Ureter (tissue), 1 donor: Measurements from ENCODE around the gene ZNF469.

- PRO-cap, result no peak
Measured at GRCh38 chr16:87848025-87848692, 21.1 kb downstream of the SLC7A5 start.

- PRO-cap, result no peak
Measured at GRCh38 chr16:87849582-87850511, 19.5 kb downstream of the SLC7A5 start.

DNA sequence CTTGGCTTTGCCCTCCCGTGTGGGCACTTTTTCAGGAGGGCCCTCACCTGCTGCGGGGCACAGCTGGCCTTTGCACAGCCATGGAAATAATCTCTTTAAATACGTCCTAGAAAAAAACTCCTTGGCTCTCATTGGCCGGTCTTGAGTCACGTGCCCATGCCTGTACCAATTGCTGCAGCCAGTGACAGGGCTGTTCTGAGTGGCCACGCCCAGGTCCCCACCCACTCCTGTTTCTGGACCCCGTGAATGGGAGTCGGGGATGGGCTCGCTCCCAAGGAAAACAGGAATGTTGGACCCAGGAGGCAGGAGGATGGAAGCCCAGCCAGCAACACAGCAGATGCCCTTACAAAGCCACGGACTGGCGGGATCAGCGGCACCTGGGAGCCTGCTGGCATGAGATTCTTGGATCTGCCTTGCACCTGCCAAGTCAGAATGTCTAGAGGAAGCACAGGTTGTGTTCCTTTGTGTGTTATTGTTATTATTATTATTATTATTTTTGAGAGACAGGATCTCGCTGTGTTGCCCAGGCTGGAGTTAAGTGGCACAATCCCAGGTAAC is 14.9 kb downstream of the CA5A start:
- PRO-cap, result no peak

- PRO-cap, result no peak
Measured at GRCh38 chr16:87953892-87955166, 3.1 kb downstream of the BANP start.

DNA sequence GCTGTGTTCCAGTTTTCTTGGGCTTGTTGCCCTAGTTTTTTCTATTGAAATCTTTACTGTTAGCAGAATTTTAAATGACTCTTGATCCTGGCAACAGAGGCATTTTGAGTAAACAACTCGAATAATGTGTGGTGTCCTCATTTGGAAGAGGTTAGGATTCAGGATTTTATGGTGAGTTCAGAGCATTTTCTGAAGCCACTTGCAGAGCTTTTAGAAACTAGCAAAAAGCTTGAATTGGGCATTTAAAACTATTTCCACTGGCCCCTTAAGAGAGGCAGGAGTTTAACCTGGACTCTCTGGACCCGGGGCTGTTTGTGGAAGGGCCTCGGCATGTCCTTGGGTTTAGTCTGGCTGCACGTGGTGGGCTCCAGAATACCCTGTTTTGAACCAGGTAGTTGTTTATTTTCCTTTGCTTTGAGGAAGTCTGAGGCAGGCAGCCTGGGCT is 15.2 kb downstream of the BANP start:
- PRO-cap, result no peak

DNA sequence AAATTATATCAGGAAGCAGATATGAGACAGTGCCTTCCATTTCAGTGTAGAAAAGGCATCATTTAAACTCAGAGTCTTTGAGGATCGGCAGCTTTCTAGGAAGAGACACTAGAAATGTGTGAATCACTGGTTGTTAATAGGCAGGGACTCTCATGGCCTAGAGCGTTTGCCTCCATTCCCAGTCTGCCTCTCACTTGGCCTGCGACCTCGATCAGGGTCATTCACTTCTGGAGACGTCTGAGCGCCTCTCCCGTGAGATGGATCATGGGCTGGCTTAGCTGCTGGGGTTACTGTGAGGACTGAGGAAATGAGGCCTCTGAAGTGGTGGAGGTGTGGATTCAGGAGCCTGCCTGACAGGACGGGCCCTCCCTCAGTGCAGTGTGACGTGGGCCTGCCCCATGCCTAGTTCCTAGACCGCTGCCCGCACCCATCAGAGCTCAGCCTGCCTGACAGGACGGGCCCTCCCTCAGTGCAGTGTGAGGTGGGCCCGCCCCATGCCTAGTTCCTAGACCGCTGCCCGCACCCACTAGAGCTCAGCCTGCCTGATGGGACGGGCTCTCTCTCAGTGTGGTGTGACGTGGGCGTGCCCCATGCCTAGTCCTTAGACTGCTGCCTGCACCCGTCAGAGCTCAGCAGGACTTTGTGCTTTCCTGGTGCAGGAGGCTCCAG is 61.9 kb downstream of the BANP start:
- PRO-cap, result no peak

- PRO-cap, result no peak
Measured at GRCh38 chr16:88232333-88233249, 150.2 kb upstream of the ZNF469 start.

DNA sequence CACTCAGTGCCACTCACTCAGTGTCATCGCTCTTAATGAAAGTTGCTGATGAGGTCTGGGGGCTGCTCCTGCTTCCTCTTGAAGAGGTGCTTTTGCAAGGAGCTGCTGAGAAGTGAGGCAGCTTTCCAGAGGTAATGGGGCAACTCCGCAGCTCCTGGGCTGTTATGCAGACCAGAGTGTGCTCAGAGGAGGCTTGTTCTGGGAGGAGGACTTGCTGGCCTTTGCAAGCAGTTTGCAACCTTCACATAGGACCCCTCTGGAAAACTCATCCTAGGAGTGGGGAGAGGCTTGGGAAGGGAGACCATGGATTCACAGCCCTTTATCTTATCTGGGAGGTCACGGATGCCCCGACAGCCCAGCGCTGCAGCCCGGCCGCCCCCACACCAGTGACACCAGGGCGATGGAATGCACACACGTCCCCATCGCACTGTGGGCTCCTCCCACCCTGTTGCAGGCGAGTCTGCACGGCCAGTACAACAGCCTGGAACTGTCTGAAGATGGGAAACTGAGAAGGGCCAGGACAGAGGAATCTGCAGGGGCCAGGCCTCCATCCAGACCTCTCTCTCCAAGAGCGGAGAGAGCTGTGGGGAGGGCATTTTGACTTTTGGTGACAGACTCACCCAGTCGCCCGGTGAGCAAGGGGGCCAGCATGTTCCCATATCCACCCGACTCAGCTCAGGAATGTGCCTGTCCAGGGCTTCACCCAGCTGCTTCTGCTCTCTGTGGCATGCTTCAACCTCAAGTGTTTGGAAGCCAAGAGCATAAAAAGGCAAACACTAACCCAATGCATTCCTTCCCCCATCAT is 78.7 kb upstream of the ZNF469 start:
- PRO-cap, result bidirectional peak, plus-strand start at position 484 of the sequence, minus-strand start at position 388 of the sequence

DNA sequence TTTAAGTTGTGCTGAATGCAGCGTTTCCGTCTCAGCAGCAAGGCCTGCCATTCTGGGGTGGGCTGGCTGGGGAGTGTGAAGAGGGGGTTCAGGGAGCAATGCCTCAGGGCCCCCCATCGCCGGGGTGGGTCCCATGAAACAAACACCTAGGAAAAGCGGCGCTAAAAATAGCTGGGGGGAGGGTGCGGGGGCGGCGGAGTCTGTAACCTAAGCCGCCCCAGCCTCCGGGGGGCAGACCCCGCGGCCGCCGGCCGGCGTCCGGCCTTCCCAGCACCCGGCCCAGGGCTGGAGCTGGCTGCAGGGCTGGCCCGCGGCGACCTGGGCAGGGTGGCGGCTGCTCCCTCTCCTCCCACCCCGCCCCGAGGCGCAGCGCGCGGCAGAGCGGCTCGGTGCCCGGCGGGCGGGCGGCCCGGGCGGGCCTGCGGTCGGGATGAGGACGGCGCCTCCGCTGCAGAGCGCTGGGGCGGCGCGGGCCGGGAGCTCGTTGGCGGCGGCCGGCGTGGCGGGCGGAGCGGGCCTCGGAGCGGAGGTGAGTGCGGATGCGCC is at the start of gene ZNF469:
Gene ZNF469 (plus strand): TSS at position 234 of the 546 bp plus-strand sequence.
- PRO-cap, result unidirectional peak, plus-strand start at position 234 of the sequence; unidirectional peak, plus-strand start at position 403 of the sequence

- PRO-cap, result unidirectional peak, plus-strand start at chr16:88430362
Measured at GRCh38 chr16:88429614-88430493, 23.2 kb upstream of the ZFPM1 start.

DNA sequence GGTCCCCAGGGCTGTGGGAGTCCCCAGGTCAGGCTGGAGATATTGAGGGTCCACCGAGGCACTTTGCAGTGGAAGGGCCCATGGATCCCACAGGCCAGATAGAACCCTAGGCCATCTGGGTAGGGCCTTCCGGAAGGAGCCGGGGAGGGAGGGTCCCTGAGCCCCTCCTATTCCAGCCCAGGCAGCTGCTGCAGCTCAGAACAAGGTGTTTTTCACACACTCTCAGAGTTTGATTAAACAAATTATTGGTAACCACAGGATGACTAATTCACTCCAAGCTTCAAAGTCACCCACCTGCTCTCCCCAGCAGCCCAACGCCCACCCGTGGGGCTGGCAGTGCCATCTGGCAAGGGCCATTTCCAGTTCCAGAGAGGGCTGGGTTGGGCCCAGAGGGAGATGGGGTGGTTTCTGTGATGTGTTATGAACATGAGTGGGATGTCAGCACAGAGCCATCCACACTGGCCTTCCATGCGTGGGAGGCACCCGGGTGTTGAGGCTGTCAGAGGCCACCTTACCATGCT is 3.8 kb downstream of the ZFPM1 start:
- PRO-cap, result no peak

GRCh38 chr16:88500319-88500886 is 47.3 kb downstream of the ZFPM1 start:
- PRO-cap, result no peak

DNA sequence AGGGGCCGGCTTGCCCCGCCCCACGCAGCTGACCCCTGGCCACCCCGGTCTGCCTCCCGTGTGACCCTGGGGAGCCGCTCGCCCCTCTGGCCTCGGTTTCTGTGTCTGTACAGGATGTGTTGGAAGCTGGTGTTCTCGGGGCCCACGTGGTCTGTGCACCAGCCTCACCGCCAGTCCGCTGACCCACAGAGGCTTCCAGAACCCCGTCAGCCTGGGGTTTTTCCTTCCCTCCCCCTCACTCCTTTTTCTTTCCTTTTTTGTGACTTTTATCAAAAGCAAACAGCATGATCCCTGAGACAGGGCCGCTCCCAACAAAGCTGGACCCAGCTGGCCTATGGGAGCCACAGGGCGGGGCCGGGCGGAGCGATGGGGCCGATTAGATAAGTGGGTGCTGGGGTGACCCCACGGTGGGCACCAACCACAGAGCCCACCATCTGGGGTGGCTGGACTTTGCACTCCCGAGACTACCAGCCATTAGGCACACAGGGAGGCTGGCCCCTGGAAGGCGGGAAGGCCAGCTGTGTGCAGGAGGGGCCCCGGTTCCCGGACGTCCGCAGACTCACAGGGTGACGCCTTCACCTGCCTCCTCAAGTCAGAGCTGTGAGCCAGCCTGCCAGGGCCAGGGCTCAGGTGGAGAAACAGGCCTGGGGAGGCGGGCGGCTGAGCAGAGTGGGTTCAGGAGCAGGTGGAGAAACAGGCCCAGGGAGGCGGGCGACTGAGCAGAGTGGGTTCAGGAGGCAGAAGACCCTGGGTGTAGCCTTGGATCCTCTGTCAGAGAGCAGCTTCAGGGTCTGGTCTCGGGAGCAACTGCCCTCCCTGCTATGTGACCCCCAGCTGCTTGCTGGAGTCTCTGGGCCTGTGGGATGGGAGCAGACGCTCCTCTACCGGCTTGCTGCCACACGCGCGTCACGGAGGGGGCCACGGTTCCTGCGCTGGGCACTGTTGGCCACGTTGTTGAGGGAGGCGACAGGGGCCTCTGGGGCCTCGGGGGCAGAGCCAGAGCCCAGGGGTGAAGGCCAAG is 56.2 kb downstream of the ZFPM1 start:
- PRO-cap, result no peak

DNA sequence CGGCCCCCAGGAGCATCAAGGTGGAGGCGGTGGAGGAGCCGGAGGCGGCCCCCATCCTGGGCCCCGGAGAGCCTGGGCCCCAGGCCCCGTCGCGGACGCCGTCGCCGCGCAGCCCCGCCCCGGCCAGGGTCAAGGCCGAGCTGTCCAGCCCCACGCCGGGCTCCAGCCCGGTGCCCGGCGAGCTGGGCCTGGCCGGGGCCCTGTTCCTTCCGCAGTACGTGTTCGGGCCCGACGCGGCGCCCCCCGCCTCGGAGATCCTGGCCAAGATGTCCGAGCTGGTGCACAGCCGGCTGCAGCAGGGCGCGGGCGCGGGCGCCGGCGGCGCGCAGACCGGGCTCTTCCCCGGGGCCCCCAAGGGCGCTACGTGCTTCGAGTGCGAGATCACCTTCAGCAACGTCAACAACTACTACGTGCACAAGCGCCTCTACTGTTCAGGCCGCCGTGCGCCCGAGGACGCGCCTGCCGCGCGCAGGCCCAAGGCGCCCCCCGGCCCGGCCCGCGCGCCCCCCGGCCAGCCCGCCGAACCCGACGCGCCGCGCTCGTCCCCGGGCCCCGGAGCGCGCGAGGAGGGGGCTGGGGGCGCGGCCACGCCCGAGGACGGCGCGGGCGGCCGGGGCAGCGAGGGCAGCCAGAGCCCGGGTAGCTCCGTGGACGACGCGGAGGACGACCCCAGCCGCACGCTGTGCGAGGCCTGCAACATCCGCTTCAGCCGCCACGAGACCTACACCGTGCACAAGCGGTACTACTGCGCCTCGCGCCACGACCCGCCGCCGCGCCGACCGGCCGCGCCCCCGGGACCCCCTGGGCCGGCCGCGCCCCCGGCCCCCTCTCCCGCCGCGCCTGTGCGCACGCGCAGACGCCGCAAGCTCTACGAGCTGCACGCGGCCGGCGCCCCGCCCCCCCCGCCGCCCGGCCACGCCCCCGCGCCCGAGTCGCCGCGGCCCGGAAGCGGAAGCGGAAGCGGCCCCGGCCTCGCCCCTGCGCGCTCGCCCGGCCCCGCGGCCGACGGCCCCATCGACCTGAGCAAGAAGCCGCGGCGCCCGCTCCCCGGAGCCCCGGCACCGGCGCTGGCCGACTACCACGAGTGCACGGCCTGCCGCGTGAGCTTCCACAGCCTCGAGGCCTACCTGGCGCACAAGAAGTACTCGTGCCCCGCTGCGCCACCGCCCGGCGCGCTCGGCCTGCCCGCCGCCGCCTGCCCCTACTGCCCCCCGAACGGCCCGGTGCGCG is 36.5 kb upstream of the ZC3H18 start:
- PRO-cap, result bidirectional peak, plus-strand start at position 975 of the sequence, minus-strand start at position 844 of the sequence

DNA sequence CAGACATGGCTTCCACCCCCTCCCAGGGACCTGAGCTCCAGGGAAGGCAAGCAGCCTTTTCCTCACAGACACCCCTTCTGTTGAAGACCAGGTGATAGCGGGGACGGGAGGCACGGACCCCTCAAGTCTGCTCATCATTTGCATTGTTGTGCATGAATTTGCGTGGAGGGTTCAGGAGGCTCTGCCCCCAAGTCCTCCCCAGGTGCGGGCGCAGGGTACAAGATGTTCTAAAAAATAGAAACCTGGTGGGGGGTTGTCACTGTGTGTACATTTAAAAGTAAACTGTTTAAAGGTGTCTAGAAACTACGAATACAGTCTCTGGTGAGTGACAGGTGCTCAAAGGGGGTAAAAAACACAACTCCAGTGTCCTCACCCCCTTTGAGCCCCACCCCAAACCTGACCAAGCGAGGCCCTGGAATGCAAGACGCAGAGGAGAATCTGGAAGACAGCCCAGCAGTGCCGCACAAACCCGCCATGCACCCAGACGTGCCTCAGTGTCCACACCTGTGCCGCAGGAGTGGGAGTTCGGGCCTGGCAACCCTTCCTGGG is 33.4 kb upstream of the ZC3H18 start:
- PRO-cap, result no peak

DNA sequence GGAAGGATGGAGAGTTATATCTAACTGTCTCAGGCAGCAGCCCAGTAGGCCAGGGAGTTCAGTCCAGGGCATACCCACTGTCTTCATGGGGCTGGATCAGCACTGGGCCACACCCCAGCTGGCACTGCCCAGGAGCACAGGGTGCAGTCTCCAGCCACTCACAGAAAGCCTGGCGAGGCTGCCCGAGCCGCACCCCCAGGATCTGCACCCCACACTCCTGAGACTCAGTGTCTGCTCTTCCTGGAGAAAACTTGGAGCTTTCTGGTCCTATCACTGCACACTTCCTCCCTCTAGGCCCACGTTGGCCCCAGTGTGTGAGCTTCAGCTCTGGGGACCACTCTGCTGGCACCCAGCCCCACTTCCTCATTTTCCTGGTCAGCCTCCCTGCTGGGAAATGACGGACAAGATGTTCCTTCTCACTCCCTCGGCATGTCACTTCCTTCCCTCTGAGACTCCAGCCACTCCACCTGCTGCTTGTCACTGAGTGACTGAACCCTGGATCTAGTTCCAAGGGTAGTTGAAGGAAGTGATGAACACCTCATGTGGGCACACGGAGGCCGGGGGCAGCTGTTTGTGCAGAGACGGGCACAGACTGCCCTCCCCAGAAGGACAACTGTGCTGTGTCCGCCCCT is 28.9 kb downstream of the ZC3H18 start:
- PRO-cap, result no peak

DNA sequence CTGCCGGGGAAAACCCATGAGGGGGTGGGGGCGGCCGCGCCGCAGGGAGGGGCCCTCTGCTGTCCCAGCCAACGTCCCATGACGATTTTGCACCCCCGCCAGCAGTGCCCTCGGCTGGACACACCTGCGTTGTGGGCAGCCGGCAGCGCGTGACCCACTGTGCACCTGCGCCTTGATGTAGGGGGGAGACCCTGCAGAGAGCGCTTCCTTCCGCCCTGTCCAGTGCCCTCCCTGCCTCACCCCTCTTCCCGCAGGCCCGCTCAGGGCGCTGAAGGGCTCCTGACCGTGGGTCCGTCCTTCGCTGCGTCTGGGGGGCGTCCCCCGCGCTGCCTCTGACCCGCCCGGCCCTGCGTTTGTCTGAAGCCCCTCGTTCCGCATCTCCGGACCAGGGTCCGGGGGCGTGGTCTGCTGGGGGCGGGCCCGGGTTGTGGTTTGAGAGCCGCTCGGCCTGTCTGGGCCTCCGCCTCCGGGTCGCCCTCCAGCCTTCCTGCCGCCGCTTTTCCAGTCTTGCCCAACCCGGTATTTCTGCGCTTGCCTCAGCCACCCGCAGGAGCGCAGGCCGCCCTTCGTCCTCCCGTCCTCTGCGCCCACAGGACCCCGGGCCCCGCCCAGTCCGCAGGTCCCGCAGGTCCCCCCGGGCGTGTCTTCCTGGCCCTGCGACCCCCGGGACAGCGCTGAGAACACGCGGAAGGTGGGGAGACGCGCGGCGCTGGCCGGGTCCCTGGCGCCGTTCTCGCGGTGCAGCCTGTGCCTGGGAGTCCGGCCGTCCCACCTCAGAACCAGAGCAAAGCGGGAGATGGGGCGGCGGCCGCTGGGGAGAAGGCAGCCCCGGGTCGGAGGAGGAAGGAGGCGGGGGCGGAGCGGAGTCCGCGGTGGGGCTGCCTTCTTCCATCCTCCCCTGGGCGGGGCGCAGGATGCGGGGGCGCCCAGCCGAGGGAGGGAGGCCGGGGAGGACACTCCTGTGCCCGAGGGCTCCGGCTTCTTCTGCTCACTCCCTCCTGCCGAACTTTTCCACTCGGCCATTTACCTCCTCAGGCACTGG is 4.0 kb upstream of the IL17C start:
- PRO-cap, result bidirectional peak, plus-strand start at position 929 of the sequence, minus-strand start at position 732 of the sequence

DNA sequence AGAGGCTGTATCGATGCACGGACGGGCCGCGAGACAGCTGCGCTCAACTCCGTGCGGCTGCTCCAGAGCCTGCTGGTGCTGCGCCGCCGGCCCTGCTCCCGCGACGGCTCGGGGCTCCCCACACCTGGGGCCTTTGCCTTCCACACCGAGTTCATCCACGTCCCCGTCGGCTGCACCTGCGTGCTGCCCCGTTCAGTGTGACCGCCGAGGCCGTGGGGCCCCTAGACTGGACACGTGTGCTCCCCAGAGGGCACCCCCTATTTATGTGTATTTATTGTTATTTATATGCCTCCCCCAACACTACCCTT is 1.5 kb downstream of the IL17C start:
- PRO-cap, result no peak

GRCh38 chr16:88641924-88642582 is 3.7 kb downstream of the IL17C start:
- PRO-cap, result no peak

DNA sequence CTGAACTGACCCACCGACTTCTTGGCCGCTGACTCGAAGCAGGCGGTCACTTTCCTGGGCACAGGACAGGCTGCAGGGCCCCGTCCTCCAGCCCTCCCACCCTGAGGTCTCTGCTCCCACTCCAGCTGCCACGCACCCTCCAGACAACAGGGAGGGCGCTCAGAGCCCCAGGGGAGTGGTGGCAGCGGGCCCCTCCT is 1.0 kb downstream of the CYBA start:
- PRO-cap, result no peak